ENCODE measurements around a stretch of chr17.

DNA sequence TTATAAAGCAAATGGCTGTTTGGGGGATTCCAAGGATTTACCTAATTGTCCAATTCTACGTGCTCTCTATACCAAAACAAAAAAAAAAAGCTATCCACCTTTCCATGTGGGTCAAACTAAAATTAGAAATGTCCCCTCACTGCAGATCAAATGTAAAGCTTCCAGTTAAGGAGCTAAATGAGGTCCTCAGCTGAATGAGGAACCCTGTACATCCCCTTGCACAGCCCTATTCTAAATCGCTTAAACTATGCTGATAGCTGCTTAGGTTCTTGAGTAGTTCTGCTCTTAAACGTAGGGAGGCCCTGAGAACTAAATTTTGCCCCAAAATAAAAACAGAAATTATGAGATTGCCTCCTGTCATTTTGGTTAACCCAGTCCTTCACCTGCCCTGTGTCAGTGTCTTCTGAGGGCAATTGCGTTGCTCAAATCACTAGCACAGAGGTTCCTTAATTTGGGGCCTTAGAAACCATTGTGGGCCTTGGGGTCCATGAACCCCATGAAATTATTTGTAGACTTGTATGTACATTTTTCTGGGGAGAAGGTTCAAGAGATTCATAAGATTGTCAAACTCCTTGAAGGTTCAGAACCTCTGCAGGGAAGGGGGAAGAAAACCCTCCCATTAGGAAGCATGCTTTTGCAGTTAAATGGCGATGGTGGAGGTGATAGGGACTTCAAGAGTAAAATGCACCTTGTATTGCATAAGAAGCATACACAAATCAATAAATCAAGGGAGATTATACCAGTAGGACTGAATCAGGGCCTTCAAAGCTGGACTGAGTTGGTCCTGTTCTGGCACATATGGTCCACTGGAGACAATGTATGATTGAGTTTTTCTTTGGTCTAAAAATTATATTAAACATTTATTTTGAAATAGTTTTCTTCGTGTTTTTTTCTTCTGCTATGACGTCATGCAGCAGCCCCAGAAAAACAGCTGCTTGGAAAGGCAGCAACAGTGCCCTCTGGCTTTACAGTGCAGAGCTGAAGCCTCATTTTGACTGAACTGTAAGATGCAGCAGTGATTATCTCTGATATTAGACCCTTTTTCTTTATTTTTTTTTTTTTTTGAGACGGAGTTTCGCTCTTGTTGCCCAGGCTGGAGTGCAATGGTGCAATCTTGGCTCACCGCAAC, 3.3 kb downstream of the HEXIM1 start:
- RRBS, result no CpG with 5 or more reads among the region's 10 CpGs

DNA sequence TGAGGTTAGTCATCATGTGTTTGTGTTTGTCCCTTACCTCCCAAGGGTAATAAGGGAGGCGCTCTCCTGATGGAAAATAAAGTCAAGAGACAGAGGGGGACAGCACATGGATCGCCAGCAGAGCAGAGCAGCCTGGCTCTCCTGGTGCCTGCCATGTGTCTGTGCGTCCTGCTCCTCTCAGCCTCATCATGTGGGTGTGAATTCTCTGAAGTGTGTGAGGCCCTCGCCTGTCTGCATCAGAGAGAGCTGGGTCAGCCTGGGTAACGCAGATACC, 8.8 kb downstream of the HEXIM2 start:
- RRBS, result no CpG with 5 or more reads among the region's 5 CpGs

DNA sequence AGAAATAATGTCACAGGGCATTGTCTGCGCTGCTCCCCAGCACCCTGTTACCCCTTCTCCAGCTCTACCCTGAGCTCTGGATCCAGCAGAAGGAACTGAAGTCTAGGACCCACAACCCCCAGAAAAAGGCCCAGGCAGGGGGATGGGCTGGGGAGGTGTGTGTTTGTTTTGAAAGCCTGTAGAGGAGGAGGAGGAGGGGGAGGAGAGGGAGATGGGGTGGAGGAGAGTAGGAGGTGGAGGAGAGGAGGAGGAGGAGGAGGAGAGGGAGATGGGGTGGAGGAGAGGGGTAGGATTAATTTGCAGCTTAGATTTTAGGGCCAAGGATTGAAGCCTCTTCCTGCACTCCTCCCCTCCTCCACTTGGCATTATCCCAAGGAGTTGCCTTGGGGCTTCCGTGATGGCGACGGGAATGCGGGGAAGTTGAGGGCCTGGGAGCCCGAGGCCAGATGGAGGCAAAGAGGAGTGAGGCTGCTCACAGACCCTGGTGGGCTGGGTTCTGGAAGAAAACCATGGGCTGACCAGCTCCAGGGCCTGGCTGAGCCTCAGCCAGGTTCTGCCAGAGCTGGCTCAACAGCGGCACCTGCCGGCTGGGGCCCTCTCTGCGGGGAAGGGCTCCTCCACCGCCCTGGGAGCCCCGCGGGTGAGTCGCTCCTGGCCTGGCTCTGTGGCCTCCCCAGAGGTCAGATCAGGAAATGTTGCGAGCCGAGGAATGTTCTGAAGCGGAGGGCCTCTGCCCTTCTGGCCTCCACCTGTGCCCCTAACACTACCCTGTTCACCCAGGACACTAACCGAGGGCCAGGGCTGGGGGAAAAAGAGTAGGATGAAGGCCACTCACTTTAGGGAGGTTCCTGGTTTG, 24.1 kb upstream of the FMNL1 start:
- RRBS, result no CpG with 5 or more reads among the region's 17 CpGs

DNA sequence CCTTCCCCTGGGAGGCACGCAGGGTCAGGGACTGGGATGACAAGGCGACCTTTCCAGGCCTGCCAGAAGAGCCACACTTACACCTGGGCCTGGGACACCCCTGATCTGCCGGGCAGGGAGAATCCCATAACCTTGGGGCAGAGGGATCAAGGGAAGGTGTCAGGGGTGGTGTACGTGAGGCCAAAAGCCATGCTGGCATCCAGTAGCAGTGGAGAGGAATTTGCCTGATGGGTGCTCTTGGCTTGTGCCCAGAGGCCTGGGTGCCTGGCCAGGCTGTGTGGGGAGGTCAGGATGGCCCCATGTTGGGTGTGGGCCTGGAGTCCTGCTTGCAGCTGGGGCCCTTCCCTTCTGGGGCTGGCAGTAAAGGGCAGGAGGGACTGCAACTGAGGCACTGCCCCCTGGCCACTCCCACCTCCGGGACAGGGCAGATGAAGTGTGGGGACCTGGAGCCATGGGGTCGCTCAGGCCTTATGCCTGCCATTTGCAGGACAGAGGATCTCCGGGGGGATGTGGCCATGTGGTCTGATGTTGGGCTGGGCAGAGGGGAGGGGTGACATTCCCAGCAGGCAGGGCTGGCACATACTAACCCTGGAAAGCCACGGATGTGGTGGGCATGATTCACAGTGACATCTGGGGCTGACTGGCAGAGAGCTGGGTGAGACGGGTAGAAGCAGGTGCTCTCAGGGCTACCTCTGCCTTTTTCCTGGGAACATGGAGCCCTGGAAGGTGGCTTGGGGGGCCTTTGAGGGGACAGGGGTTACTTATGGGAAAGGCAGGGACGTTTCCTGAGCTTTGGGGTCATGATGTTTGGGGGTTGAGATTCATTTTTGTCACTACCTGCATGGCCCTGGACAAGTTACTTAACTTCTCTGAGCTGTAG, 3.5 kb downstream of the FMNL1 start:
- RRBS, result 54% methylated on average over 2 of the region's 10 CpGs

DNA sequence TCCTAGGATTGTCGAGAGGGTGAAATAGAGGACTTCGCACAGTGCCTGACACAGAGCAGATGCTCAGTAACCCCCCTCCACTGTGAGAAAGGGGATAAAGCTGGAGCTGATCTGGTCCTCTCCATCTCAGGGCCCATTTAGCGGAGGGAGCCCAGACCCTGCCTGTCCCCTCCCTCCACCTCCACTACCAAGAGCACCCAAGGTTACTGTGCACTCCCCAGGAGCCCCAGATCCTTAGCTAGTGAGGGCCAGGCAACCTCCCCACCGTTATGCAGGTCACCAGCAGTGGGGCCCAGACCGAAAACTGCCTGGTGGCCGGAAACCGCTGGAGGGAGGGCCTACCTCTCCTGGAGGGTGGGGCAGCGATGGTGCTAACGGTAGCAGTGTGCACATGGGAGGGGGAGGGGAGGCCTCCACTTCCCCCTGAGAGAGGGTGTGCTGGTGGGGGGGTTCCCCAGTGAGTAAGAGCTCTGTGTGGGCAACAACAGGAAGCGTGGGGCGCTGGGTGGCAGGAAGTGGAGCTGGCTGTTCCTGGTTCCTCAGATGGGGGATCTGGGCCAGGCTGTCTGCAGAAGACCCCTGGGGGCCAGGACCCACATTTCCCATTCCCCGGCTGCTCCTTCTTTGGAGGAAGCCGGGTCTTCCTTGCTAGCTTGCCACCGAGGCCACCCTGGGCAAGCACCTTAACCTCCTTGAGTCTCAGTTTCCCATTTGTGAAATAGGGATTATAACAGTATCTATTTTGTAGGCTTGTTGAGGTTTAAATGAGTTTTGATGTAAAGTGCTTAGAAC, 4.4 kb downstream of the FMNL1 start:
- RRBS, result no CpG with 5 or more reads among the region's 14 CpGs

- RRBS, result no CpG with 5 or more reads among the region's 7 CpGs
These were observed 27.0 kb upstream of the SPATA32 start for GRCh38 chr17:45288977-45289285.

GRCh38 chr17:45338200-45338908, 21.5 kb upstream of the MAP3K14 start:
- RRBS, result 61% methylated on average over 5 of the region's 10 CpGs

DNA sequence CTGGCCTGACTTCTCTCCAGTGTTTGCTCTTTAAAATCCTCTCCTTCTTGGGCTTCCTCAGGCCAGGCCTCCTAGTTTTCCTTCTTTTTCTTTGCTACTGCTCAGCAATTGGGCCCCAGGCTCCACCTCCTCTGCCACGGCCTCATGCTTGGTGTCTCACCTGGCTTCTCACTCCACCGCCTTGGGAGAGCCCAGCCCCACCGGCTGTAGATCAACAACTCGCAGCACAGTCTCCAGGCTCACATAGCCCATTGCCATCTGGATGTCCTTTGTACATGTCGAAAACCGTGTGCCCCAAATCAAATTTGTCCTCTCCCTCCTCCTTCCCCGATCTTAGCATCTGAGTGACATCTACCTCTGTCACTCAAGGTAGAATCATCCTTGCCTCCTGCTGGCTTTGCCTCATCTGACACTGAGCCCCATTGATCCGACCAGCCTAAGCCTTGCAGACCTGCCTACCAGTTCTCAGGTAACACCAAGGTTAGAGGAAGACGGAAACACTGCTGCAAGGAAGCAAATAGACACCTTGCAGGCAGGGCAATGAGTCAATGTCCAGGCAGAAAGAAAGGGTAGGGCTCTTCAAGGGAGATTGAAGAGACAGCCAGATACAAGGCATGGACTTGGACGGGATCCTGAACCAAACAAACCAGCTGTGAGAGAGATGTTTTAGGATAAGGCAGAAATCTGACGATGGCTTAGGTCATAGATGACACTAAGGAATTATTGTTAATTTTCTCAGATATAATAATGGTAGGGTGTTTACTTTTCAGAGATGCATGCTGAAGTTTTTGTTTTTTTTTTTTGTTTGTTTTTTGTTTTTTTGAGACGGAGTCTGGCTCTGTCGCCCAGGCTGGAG, 17.2 kb downstream of the ARHGAP27 start:
- RRBS, result no CpG with 5 or more reads among the region's 13 CpGs

DNA sequence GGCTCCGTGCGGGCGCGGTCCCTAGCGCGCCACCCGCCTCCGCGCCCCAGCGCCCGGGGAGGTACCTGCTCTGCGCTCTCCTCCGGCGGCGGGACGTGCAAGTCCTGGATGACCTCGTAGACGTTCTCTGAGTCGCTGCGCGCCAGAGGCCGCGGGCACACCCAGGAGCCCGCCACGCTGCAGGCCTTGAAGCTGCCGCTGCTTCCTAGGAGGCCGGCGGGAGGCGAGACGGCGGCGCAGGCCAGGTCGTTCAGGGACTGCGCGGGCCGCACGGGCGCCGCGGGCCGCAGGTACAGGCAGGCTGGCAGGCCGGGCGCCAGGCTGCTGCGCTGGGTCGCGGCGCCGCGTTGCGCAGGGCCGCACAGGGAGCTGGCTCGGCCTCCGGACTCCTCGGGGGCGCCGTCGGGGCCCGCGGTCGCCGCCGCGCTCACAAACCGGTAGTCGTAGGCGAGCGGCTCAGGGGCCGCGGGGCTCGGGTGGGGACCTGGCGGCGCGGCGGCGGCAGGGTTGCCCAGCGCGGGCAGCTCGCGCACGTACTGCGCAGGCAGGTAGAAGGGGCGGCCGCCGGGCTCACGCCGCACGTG, 3.0 kb downstream of the ARHGAP27 start:
- RRBS, result 5% methylated on average over 29 of the region's 87 CpGs

DNA sequence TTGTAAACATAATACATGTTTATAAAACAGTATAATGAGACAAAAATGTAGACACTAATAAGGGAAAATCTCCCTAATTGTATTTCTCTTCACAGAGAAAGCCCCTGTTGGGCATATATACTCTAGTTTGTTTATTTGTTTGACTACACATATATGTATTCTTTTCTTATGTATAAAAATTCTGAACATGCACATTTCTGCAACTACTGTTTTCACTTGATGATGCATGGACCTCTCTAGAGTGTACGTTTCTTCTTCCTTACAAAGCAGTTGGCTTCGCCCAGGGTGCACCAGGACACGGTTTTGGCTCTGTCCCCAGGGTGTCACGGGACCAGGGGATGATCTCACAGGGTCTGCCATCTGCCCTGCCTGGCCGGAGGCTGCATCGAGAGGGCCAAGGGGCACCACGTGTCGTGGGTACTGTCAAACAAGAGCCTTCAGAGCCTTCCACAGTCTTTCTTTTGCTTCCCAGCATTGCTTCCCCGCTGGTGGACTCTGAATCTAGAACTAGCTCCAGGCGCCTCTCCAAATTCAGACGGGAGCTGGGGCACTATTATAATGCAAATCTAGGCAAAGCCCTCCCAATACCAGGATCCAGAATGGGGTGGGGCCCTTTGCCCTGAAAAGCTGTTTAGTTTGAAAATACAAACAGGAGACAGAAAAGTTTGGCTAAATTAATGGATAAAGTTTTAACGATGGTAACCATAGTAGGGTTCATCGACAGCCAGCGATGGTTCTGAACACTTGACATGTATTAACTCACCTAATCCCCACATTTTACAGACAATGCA, 47.9 kb downstream of the MAPT start:
- RRBS, result no CpG with 5 or more reads among the region's 14 CpGs

DNA sequence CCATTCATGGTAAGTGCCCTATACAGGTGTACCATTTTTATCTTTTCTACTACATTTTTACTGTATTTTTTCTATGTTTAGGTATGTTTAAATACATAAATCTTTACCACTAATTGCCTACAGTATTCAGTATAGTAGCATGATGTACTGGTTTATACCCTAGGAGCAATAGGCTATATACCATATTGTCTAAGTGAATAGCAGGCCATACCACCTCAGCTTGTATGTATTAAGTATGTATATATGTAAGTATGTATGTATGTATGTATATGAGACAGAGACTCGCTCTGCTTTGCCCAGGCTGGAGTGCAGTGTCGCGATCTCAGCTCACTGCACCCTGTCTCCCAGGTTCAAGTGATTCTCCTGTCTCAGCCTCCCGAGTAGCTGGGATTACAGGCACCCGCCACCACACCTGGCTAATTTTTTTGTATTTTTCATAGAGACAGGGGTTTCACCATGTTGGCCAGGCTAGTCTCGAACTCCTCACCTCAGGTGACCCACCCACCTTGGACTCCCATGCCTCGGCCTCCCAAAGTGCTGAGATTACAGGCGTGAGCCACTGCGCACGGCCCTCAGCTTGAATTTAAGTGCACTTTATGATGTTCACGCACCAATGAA, 92.6 kb downstream of the STH start:
- RRBS, result no CpG with 5 or more reads among the region's 11 CpGs

DNA sequence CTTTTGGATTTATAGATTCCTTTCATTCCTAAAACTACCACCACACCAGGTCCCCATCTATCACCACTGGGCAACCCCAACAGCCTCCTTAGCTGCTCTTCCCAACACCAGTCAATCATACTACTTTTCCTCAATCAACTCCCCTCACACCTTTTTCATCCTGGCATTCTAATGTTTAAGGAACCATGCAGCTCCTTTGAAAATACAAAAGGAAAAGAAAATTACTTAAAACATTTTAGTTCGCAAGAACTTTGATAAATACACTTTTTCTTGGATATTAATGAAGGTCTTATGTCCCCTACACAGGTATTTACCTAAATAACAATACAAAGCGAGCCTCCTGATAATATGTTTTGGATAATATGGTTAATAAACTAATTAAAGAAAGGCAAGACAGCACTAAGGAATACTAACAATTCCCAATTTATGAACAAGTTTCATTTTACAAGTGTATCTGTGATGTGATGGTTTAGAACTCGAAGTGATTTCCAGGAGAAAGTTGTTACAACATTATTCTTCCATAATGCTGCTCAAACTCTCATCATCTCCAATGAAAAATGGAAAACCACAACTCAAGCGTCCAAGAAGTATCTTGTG, 94.9 kb downstream of the KANSL1 start:
- RRBS, result no CpG with 5 or more reads among the region's 4 CpGs

GRCh38 chr17:46107281-46108035, 85.8 kb downstream of the KANSL1 start:
- RRBS, result no CpG with 5 or more reads among the region's 4 CpGs

- RRBS, result no CpG with 5 or more reads among the region's 4 CpGs
These were observed 72.2 kb downstream of the KANSL1 start for GRCh38 chr17:46120713-46121735.

- RRBS, result no CpG with 5 or more reads among the region's 5 CpGs
These were observed 53.8 kb downstream of the KANSL1 start for GRCh38 chr17:46139229-46139995.

- RRBS, result no CpG with 5 or more reads among the region's 4 CpGs
These were observed 3.8 kb upstream of the LRRC37A start for GRCh38 chr17:46291061-46291540.

GRCh38 chr17:46756435-46757287, 61.8 kb downstream of the WNT3 start:
- RRBS, result no CpG with 5 or more reads among the region's 3 CpGs

- RRBS, result 29% methylated on average over 3 of the region's 14 CpGs
These were observed 47.9 kb downstream of the WNT3 start for GRCh38 chr17:46770636-46770997.

- RRBS, result no CpG with 5 or more reads among the region's 7 CpGs
These were observed 36.2 kb downstream of the WNT3 start for GRCh38 chr17:46782164-46782737.

DNA sequence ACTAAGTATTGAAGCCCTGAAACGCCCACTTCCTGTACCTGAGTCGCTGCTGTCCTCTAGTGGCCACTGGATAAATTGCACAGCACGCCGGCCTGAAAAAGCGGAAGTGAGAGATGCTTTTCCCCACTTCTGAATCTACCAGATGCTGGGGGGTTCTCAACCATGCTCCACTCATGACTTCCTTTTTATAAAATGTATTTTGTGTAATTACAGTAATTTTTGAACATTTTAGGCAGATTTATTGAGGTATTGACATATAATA, 22.1 kb upstream of the RPRML start:
- RRBS, result no CpG with 5 or more reads among the region's 5 CpGs